Tongue (tissue), 2 donors: ENCODE measurements around the gene RPE65.

GRCh38 chr1:66247510-66247871, 286.5 kb upstream of the SGIP1 start:
- RAMPAGE, long total RNA: no peak

DNA sequence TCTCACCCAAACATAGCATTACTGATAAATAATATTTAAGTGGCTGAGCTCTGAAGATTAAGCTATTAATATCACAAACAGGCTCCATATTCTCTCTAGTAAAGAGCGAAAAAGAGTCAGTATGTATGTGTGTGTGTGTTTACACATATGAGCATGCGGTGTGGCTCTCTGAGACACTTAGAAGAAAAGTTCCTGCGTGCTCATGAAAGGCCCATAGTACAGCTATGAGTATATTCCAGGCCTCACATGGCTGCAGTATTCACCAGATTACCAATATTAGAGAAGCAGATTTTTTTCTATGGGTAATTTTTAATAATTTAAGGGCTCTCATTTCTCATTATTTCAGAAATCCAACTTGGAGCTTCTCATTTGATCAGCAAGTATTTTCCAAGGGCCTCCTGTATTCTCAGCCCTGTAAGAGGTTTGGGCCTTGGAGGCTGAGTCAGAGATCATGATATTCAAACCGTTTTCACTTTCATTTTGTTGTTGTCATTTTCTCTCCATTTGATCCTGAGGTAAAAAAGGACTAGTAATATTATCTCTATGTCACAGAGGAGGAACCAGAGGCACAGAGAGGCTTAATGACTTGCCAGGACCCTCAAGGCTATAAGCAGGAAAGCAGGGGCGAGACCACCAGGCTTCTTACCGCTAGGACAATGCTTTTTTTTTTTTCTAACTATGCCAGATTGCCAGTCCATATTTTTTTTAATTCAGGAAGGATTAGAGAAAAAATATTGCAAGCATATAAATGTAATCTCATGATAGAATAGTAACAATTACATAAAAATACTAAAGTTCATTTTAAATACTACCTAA, 232.8 kb upstream of the SGIP1 start:
- RAMPAGE, long total RNA: no peak

GRCh38 chr1:66339918-66340490, 193.9 kb upstream of the SGIP1 start:
- RAMPAGE, long total RNA: no peak

DNA sequence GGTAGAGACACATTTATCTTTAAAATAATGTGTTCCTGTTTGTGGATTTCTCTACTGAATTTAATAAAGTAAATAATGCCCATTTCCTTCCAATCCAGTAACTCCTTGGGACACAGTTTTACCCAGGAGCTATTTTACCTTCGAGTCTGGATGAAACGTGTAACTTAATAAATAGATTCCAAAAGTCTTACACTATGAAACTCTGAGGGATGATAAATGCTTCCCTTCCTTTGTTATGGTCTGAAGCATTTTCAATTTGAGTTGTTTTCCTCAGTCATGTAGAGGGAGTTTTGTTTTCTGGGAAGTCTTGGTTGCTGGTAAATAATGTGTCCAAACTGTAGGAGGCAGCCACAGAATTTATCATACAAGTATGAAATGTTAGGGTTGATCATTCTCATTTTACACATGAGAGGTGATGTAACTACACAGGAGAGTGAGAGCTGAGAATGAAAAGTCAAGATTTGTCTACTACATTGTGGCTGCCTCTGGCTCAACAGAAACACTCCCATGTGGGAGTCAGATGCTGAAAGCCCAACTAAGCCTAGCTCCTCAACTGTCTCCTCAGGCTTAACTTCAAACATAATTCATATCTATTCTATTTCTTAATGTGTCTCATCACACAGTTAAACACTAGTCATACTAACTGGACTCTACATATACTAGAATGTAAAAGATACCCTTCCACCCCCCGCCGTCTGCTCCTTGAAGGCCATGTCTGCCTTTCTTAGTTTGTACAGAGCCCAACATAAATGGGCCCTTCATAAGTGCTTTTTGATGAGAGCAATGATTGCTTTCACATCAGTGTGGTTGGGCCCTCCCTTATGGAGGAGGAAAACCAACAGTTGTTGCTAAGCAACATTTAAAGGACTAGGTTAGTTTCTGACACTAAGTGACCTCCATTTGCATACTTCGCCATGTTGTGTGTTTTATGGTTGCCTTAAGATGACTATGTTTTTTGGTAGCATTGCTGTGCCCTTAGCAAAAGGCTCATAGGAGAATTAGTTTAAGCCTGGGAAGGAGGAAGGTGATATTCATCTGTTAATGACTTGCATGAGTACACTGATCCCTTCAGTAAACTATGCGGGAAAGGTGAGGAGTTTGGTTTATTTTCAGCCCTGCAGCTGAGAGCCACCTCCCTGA, 182.3 kb upstream of the SGIP1 start:
- RAMPAGE, long total RNA: no peak

GRCh38 chr1:66358603-66359287, 175.2 kb upstream of the SGIP1 start:
- RAMPAGE, long total RNA: no peak

- RAMPAGE, long total RNA: no peak
Observed at GRCh38 chr1:67019331-67020193, 34.4 kb downstream of the SLC35D1 start.

GRCh38 chr1:67460829-67461422, 30.7 kb upstream of the SERBP1 start:
- RAMPAGE, long total RNA: no peak

DNA sequence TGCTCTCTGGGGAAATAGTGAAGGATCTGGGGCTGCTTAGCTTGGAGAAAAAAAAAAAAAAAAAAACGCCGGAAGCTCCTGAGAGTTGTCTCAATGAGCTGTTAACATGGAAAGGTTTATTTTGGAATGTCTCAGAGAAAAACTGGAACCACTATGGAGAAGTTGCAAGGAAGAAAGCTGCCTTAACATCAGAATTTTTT, 49.5 kb upstream of the SERBP1 start:
- RAMPAGE, long total RNA: no peak

DNA sequence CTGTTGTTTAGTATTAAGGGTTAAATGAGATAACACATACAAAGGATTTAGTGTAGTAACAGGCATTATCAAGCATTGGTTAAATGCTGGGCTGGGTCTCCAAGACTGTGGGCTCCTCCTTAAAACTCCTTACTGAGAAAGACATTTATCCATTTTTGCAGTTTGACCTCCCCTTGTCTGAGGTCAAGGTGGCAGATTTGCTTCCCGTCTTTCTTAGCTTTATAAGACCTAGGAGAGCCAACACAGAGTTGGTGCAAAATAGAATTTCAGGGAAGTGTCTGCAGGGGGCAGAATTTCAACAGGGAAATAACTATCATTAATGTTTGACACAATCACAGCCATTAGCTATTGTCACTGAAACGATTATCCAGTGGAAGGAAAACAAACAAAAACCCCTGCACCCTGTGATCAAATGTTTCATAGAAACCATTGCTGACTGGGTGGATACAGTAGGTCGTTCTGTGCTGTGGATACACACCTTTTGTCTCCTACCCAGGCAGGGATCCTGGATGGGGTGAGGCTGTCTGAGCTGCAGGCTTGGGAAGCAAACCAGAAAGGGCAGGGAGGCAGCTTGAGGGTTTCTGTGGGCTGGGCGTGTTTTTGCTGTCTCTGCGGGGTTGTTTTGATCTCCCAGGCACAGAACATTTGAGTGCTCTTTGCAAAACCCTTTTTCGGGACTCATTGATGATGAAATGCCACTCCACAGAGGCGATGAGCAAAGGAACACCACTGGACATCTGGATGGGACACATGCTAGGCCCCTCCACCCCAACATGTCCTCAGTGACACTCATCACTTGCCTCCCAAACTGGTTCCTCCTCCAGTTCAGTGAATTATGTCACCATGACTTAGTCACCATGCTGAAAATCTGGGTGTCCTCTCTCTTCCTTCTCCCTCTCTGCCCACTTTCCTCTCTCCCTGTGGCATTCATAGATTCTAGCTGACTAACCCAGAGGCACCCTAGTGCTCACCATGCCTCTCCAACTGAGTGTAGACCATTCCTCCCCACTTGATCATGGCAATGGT, 94.2 kb upstream of the SERBP1 start:
- RAMPAGE, long total RNA: no peak

DNA sequence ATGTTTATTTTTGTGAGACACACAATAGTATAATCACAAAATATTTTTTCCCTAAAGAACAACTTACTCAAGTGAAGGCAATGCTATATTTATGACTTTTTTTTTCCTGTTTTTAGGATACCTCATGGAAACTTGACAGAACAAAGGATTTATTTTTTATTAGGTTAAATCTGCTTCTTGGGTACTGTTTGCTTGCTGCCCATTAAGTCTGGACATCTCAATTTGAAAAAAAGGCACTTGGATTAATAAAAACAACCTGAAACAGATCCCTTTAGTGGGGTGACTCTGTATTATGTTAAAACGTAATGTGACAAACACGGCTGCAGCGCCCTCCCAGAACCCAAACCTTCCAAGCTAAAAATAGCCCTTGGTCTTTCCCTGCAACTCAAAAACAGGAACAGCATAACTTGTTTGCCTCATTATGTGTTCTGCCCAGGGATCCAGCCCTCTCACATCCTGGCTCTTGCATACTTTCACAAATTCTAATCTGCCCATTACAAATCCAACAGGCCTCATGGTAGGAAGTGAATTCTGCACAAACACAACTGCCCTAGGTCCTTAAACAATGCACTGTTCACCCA, 94.8 kb upstream of the GADD45A start:
- RAMPAGE, long total RNA: no peak

GRCh38 chr1:67713322-67713904, 28.4 kb downstream of the GADD45A start:
- RAMPAGE, long total RNA: no peak

DNA sequence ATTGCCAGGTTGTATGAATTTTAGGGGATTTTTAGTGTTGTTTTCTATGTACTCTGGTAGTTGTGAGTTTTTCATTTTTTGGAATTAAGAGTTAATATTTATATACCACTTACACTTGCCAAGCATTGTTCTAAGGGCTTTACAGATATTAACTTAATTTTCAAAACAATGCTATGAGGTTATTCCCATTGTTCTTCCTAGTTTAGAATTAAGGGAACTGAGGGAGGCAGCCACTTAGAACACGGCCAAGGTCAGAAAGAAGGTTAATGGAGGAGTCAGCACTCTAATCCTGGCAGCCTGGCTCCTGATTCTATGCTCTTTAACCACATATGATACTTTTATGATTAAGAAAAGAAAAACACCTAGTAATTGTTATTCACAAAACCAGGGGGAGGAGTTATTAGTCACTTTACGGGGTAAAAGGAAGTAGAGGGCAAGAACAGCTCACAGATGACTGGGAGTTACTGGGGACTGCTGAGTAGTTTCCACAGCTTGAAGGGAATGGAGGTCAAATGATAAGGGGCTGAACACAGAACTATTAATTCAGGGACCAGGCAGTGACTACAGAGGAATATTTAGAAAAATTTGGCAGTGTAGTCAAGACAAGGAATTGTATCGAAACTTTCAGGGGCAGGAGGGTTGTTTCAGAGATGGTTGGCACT, 38.6 kb downstream of the GADD45A start:
- RAMPAGE, long total RNA: no peak

DNA sequence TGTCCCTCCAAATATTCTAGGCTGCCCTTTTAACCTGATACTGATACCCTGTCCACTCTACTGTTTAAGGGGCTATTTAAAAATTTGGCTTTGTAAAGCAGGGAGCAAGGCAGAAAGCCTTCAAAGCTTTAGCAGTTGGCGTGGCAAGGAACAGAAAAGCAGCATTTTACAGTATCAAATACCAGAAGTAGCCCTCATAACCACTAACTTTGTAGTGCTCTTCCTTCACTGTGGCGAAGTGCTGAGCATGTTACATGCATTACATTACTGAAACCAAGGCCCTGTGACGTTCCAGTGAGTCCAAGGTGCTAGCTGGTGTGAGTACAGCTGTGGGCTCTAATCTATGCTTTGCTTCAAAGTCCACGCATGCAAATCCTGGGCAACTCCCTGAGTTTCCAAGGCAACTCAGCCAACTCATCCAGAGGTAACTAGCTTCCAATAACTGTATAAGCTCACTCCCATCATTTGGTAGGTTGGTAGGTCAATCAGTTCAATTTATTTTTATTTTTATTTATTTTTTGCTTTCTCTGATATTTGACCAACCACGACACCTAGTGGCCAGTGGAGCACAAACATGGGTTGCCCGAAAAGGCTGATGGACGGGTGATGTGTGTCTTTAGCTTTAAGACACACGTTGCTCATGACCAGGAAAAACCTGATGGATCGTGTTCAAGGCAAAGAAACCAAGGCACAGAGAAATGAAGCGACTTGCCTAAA, 73.2 kb downstream of the GNG12 start:
- RAMPAGE, long total RNA: no peak

DNA sequence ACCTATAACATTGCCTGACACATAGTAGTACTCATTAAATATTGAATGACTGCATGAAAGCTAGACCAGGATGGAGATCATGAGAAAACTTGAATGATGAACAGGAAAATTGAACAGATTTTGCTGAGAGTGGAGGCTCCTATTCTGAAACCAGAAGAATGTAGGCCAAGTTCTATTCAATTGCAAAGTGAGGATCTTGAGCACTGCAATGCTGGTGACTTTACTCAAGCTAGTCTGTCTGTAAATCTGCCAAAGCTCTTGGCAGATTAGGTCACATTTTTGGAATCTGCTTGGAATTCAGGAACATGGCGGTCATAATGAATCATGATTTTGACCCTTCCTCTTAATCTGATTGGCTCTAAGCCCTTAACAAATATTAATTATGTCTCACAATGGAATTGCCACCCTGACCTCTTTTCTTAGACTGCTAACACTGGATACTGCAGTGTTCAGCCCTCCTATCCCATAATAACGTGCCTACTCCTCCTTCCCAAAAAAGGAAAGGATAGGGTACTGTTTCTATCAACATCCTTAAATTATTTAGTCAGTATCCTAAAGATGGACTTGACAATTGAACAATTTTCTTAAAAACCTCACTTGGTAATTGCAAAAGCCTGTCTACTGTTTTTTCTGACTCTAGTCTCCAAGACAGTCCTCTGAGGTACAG, 7.2 kb upstream of the GNG12 start:
- RAMPAGE, long total RNA: no peak

DNA sequence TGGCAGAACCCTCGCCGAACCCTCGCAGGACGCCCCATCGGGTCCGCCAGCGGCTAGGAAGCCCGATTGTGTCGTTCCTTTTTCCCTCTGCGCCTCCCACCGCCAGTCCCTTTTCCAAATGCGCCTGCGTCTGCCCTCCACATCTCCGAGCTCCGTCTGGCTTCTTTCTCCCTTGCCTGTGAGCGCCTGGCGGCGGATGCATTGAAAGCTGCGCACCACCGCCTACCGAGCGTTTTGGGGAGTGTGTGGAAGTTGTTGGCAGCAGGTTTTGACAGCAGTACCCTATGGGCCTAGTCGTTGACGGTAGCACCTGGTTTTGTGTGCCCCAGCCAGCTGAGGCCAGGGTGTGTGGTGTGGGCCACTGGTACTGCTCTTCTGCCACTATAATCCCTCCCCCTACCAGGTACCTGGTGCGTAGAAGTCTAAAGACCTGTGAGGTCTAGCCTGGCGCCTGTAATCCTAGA, 1.2 kb upstream of the DIRAS3 start:
- RAMPAGE, long total RNA: no peak

- RAMPAGE, long total RNA: no peak
Observed at GRCh38 chr1:68449648-68450147, at the start of gene RPE65. TSS of gene RPE65 (minus strand) at chr1:68449954.

DNA sequence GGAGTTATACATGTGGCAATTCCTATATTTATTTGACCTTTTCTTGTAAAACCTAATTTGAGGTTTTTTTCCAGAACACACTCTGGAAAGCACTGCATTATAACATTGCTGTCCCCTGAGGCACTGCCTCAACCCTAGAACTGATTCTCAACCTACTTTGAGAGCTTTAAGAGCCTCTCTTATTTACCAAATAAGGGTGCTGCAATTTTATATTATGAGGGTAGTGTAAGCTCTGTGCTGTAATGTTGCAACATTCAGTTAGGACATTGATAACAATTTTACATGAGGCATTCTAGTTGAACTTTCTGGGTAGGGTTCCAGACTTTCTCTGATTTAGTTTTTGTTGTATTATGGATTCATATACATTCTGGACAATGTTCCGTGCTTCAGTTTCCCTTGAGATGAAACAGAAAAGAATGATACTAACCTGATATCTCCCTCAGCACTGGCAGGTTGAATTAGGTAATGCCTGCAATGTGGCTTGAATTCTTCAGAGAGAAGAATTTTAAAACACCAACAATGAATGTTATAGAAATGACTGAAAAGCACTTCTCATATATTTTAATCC, 302.3 kb upstream of the DEPDC1 start:
- RAMPAGE, long total RNA: no peak

GRCh38 chr1:70235463-70235752, 14.2 kb downstream of the SRSF11 start:
- RAMPAGE, long total RNA: no peak

- RAMPAGE, long total RNA: no peak
Observed at GRCh38 chr1:72006756-72006963, 275.7 kb downstream of the NEGR1 start.

- RAMPAGE, long total RNA: no peak
Observed at GRCh38 chr1:74392933-74393248, 119.5 kb downstream of the LRRC53 start.